Renal cortical epithelial cell (primary cell): Measurements from ENCODE around the gene TOGARAM2.

DNA sequence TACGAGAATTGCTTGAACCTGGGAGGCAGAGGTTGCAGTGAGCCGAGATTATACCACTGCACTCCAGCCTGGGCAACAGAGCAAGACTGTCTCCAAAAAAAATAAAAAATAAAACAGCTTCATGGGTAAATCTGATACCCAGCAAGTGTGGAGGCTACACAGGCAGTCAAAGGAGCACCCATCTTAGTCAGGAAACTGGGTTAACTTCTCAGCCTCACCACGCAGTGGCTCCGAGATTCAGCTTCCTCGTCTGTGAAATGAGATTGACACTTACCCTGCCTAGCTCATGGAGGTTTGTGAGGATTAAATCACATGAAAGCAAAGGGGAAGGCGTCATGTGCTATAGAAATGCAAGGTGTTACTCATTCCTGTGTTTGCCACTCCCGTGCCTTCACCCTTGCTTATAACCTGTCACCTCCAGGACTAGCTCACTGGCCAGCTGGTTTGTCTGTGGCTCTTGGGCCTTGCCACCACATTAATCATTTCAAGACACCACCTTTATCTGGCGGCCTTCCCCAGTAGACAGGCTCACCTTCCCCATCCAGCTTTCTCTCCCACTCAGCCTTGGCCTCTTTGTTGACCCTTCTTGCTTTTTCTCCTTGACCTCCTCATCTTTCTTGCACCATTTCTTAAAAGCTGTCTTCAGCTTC is 118.9 kb upstream of the FOSL2 start:
- RRBS: no CpG with 5 or more reads among the region's 8 CpGs

DNA sequence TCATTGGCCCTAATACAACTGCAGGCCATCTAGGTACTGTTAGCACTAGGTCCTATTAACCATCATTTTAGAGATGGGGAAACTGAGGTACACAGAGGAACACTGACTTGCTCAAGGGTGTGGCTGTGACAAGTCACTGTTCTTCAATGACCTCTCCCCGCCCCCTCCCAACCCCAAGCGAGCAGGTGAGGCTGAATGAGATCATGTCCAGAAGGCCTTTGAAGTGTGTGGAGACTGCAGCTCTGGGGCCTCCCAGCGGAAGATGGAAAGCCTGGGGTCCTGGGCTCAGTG is 17.0 kb upstream of the FOSL2 start:
- RRBS: no CpG with 5 or more reads among the region's 3 CpGs

DNA sequence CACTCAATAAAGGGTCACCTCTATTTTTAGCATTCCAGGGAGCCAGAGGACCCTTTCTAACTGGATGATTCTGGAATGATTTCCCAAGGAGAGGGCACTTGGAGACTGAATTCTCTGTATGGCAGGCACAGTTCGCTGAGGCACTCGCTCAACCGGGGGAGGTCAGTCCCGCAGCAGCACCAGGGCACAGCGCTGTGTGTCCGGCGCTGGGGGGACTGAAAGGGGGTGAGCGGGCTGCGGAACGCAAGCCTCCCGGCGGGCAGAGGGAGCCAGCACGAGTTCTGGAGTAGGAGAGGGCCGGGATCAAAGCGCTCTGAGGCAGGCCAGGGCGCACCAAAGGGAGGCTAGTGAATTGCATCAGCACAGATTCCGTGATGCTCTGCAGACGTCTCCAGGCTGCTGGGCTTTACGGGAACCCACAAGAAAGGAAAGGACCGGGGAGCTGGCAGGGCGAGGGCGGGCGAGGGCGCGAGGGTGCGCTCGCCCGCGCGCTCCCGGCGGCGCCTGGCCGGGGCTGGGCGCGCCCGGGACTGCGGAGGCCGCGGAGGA is 2.6 kb upstream of the FOSL2 start:
- RRBS: 2% methylated on average over 28 of the region's 40 CpGs

DNA sequence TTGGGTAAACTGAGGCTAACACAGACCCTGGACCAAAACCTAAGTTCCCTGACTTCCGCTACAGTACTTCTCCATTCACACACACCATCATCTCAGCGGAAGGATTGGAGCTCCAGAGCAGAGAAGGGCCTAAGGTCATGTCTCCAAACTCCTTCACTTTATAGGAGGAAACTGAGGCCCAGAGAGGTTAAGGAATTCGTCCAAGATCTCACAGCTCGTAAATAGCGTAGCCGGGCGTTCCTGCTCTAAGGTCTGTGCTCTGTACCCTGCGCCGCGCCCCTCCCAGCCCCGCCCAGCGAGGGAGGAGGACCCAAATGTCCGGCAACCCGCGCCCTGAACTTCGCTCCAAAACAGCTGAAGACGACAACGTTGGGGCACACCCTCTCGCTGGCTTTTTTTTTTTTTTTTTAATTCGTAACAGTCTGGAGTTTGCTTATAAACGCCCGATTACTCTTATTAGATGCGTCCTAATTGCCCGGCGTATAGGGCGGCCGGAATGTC is 1.1 kb upstream of the FOSL2 start:
- RRBS: 1% methylated on average over 5 of the region's 27 CpGs

GRCh38 chr2:28411525-28412863 is 19.3 kb downstream of the FOSL2 start:
- RRBS: no CpG with 5 or more reads among the region's 34 CpGs

DNA sequence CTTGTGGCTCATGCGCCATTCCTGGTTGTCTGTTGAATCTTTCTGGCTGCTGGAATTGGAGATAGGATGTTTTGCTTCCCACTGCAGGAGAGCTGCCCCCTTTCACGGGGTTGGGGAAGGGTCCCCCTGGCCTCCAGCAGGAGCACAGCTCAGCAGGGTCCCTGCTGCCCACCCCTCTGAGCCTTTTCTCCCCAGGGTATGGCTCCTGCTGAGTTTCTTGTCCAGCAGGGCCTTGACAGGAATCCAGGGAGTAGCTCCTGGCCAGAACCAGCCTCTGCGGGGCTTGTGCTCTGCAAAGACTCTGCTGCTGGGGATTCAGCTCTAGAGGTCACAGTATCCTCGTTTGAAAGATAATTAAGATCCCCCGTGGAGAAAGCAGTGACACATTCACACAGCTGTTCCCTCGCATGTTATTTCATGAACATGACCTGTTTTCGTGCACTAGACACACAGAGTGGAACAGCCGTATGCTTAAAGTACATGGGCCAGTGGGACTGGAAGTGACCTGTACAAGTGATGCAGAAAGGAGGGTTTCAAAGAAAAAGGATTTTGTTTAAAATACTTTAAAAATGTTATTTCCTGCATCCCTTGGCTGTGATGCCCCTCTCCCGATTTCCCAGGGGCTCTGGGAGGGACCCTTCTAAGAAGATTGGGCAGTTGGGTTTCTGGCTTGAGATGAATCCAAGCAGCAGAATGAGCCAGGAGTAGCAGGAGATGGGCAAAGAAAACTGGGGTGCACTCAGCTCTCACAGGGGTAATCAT is 21.3 kb downstream of the FOSL2 start:
- RRBS: no CpG with 5 or more reads among the region's 9 CpGs

DNA sequence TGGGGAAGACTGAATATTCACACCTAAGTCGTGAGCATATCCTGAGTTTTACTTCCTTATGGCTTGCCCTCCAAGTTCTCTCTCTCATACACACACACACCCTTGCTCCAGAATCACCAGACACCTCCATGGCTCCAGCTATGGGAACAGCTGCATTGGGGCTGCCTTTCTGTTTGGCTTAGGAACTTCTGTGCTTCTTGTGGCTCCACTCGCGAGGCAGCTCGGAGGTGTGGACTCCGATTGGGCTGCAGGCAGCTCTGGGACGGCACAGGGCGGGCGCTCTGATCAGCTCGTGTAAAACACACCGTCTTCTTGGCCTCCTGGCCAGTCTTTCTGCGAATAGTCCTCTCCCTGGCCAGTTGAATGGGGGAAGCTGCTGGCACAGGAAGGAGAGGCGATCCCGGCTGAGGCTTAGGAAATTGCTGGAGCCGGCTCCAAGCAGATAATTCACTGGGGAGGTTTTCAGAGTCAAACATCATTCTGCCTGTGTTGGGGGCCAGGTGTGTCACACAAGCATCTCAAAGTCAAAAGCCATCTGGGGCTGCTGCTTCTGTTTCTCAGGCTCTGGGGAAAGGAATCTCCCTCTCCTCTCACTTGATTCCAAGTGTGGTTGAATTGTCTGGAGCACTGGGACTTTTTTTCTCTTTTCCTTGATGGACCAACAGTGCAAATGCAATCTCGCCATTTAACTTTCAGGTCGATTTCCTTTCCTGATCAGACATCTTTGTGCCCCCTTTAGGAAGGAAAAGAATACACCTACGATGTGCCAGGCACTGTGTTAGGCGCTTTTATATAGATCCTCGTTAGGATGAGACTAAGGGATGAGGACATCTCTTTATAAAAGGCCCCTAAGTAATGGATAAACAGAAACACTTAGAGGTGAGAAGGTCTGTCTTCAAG is 22.5 kb downstream of the FOSL2 start:
- RRBS: no CpG with 5 or more reads among the region's 19 CpGs

GRCh38 chr2:28423121-28423573 is 30.5 kb downstream of the FOSL2 start:
- RRBS: no CpG with 5 or more reads among the region's 11 CpGs

DNA sequence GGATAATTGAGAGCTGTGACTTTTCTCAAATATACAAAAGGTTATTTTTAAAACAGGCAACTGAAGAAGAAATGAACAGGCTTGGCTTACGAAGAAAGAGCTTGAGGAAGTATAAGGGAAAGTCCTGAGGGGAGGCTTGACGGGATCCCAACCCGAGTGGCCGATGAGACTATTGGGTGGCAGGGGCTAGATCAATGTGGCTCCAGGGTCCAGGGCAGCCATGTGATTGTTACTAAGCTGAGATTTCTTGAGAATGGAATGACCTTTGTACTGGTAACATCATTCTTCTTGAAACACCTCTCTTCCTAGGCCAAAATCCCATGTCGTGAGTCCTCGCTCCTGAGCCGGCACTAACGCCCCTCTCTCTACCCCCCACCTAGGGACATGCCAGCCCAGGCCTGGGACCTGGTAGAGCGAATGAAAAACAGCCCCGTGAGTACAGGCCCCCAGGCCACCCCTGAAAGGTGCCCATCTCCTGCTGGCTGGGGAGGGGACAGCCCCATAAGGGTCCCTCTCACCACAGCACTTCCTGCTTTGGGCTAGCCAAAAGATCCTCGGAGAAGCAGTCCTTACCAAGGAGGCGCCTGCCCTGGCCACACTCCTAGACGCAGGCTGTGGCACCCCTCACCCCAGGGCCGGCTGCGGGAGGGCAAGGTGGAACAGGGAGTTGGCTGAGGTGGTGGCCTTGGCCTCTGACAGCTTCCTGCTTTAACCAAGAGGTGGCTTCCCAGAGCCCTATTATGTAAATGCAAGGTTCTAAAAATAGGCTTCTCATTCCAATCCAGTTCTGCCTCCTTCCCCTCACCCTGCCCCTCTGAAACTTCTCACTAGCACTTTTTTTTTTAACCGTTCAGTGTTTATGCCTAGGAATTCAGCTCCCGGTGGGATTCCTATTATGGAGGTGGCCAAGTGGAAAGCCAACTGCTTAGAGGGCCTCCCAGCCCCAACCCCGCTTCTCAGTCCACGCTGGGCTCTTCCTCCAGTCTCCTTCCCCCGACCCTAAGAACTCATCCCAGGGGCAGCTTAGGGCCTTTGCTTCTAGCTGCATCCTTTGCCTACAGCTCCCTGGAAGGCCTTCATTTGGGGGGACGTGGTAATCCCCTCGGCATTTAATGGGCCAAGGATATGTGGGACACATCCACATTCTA is 126.6 kb upstream of the PPP1CB start:
- RRBS: no CpG with 5 or more reads among the region's 22 CpGs

DNA sequence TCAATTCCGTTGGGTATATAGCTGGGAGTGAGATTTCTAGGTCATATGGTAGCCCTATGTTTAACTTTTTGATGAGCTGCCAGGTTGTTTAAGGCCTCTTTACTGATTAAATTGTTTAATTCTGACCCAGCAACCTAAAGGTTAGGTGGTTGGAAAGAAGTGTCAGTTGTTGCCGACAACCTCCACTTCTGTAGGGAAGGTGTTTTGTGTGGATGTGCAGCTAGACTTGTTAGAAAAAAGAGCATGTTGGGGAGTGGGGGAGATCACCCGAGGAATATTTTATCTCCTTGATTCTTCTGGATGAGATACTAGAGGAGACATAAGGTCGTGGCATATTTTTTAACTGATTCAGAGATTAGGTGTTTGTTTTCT is 5.7 kb downstream of the PPP1CB start:
- RRBS: no CpG with 5 or more reads among the region's 4 CpGs

DNA sequence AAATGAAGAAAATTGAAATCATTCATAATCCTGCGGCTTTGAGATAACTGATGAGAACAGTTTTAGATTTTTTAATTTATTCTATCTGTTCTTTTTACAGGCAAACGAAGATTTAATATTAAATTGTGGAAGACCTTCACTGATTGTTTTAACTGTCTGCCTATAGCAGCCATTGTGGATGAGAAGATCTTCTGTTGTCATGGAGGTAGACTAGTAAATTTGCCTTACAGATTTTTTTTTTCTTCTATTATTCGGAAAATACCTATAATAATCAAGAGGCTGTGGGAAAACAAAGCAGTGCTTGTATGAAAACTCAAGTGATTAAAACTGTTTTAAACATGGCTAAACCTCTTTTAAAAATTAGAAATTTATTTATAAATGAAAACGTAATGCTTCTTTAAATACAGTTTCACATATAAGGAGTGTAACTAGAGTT is 29.0 kb upstream of the SPDYA start:
- RRBS: no CpG with 5 or more reads among the region's 4 CpGs

DNA sequence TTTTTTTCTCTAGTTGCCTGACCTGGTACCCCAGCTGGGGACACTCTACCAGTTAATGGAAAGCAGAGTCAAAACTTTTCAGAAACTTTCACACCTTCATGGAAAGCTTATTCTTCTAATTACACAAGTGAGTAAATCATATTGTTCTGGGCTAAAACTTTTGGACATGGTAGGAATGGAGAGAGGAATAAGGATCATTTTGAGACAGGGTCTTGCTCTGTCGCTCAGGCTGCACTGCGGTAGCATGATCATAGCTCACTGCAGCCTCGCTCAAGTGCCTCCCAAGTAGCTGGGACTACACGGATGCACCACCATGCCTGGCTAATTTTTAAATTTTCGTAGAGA is 39.7 kb upstream of the TOGARAM2 start:
- RRBS: no CpG with 5 or more reads among the region's 5 CpGs

DNA sequence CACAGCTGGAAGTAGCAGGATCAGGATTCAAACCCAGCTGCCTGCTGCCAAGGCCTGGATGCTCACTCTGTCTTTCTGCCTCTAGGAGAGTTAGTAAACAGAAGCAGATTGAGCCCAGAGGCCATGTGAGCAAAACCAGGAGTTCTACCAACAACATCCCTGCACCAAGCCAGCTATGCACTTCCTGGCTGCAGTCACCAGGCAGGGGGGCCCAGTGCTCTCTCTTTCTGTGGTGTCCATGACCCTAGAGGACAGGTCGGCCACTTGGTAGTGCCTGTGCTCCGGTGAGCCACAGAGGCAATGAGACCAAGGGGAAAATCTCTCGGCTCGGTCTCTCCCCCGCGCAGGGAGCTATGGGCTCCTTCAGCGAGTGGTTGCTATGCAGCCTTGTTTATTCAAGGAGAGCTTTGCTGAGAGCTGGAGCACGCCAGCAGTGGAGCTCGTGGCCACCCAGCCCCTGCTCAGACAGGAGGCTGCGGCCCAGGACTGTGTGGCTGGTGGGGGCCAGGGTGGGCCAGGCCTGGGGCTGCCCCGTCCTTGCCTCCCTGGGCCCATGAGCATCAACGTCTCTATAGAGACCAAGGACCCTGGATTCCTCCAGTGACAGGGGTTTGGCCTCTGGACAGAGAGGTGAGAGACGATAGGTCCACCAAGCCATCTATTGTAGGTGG is at the start of gene TOGARAM2:
TSS of gene TOGARAM2 (plus strand) at position 390 of the 671 bp plus-strand sequence.
- RRBS: no CpG with 5 or more reads among the region's 13 CpGs

- RRBS: no CpG with 5 or more reads among the region's 9 CpGs
Measured at GRCh38 chr2:29013500-29014117, 32.5 kb downstream of the TOGARAM2 start.

DNA sequence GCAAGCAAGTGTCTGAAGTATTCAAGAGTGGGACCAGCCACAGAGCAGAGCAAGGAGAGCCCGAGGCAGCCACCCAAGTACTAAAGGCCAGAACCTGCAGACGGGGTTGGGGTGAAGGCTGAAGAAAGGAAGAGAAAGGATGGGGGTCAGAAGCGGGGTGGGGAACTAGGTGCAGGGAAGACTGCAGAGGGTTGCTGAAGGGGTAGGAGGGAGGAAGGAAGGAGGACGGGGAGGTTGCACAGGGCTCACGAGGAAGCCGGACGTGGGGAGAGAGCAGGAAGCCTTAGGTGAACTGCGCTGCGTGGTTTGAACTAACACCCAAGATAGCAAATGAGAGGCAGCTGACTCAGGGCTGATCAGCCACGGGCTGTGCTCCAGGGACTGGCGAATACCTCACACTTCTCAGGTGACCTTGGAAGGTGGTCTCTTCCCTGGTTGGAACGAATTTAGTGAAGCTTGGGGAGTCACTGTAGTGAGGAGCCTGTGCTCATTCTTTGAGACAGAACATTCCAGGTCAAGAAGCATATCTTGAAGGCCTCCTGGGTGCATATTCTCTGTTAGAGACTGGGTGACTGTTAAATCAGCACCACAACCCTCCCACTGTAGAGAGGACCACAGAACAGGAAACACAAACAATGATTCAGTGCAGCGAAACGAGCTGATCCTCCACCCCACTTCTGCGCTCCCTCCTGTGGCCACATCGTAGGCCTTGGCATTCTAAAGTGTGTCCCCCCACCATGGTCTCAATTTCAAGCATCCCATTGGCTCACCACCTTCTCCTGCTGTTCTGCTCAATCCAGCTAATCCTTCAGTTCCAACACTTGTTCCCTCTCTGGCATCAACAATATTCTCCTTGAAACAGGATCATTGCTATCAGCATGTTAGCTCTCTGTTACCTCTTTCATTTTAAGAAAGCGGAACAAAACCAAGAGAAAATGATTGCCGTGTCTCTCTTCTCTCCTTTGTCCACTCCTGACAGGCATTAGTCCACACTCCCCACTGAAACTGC is 33.8 kb downstream of the TOGARAM2 start:
- RRBS: no CpG with 5 or more reads among the region's 18 CpGs

DNA sequence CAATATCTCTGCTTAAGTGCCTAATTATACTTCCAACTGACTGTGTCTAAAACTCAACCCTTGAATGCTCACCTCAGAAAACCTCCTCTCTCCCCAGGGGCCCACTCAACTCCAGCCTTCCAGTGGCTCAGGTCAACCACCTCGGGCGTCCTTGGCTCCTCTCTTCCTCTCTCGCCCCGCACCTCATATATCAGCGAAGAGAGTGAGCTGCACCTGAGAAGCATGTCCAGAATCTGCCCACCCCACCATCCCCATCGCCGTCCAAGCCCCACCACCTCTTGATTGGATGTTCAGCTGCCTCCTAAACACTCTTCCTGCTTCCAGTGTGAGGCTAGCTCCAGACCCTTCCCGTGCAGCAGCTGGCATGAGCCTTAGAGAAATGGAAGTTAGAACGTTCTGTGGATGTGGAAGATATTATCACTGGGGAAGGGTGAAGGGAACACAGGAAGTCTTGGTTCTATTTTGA is 35.0 kb downstream of the TOGARAM2 start:
- RRBS: no CpG with 5 or more reads among the region's 9 CpGs

DNA sequence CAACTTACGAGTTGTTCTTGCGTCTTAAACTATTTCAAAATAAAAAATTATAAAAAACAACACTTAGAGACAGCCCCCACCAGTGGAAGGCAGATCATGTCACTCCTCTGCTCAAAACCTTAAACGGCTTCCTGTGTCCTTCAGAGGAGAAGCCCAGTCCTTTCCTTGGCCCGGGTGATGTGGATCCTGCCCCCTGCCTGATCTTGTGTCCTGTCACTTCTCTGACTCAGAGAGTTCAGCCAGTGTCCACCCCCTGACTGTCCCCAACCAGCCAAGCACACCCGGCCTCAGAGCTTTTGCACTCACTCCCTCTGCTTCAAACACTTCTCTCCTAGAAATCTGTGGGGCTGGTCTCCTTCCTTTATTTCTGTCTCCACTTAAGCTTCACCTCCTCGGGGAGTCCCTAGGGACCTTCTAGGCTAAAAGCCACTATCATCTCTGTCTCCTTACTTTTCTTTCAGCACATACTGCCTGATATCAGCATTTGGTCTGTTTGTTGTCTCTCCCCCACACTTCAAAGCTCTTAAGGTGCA is 35.5 kb downstream of the TOGARAM2 start:
- RRBS: no CpG with 5 or more reads among the region's 6 CpGs

- RRBS: 71% methylated on average over 4 of the region's 16 CpGs
Measured at GRCh38 chr2:29064745-29065474, 9.4 kb downstream of the PCARE start.

DNA sequence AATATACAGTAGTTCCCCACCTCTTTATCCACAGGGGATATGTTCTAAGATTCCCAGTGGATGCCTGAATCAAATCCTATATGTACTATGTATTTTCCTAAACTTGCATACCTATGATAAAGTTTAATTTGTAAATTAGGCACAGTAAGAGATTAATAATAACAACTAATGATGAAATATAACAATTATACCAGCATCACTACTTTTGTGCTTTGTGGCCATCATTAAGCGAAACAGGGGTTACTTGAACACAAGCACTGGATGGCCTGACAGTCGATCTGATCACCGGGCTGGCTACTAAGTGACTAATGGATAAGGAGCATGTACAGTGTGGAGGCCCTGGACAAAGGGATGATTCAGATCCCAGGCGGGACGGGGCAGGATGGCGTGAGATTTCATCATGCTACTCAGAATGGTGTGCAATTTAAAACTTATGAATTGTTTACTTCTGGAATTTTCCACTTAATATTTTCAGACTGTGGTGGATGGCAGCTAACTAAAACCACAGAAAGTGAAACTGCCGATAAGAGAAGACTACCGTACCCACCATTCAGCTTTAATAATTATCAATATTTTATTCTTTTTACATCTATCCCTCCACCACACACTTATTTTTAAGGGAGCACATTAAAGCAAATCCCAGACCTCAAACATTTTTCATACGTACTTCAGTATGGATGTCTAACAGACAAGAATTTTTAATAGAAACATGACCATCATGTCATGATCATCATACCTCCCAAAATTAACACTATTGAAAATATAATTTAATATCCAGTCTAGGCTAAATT is 7.0 kb upstream of the CLIP4 start:
- RRBS: no CpG with 5 or more reads among the region's 9 CpGs

DNA sequence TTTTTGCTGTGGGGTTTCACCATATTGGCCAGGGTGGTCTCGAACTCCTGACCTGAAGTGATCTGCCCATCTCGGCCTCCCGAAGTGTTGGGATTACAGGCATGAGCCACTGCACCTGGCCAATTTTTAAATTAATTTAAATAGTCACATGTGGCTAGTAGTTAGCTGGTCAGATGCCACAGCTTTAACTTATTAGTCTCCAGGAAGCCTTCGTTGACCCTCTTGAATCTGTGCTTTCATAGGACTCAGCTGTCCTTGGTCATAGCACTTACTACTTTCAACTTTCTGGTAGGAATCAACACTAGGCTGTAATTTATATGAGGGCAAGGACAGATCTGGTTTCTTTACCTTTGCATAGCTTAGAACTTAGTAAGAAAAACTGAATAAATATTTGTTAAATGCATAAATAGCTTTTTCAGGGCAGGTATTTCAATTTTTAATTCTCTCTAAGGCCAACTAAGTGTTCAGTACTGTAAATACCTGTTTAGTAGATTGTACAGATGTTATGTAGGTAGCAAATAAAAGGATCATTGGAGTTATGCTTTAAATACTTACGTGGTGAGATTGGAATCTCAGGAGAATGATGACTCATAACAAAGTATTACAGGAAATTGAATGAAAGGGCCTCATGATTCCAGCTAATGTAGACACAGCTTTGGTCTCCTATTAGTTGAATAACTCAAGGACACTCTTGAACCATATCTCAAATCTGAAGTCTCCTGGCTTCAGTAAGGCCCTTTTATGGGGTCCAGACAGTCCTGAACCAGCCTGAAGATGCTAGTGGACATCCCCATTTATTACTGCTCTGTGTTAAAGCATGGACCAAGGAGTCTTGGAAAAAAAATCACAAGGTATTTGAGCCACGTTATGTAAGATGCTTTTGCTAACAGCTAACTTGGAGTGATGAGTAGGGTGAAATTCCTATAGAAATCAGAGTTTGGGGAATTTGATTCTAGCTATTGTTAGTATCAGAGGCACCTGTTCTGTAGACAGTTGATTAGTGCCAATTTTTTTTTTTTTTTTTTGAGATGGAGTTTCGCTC is 2.6 kb downstream of the CLIP4 start:
- RRBS: no CpG with 5 or more reads among the region's 7 CpGs